Cardiac atrium fibroblast (primary cell): ENCODE data around the genes BCORL1, ZNF280C and HPRT1.

GRCh38 chrX:129553632-129554149 lies 13.6 kb downstream of the OCRL start:
- RAMPAGE, long total RNA, result no peak

- RAMPAGE, long total RNA, result no peak
Measured at GRCh38 chrX:129781045-129781782, 1.5 kb downstream of the SASH3 start.

- RAMPAGE, long total RNA, result no peak
Measured at GRCh38 chrX:129932038-129932618, 26.2 kb downstream of the UTP14A start.

DNA sequence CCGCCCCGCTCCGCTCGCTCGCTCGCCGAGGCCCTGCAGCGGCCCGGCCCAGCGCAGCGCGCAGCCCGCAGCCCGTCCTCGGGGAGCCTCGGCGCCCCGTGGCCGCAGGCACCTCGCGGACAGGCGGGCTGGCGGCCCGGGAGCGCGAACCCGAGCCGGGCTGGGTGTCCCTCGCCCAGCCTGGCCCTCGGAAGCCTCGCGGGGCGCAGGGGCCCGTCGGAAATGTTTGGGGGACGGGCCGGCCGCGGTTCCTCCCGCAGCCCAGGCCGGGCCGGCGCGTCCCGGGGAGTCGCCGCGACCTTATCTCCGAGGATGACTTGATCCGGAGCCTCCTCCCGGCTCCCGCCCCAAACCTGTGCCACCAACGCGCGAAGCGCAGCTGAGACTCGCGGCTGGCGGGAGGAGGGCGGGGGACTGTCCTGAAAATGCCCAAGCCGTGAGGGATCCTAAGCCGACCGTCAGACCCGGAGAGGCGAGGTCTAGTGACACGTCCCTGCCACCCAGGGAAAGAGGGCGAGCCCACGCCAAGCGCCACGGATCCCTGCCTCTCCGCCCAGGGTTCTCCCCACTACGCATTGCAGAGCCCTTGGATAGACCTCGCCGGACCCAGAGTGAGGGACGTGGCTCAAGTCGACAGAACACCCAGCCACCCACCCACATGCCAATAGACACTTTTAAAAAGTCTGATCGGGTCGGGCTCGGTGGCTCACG lies 26.8 kb downstream of the UTP14A start:
- RAMPAGE, long total RNA, result no peak

- RAMPAGE, long total RNA, result no peak
Measured at GRCh38 chrX:129981534-129983040, at the start of gene BCORL1. Gene BCORL1, plus strand, starts transcription at chrX:129982635.

GRCh38 chrX:130013854-130014623 lies 31.6 kb downstream of the BCORL1 start:
- RAMPAGE, long total RNA, result no peak

- RAMPAGE, long total RNA, result no peak
Measured at GRCh38 chrX:130098233-130098812, 12.0 kb downstream of the ELF4 start.

GRCh38 chrX:130105975-130106431 lies 4.3 kb downstream of the ELF4 start:
- RAMPAGE, long total RNA, result no peak

- RAMPAGE, long total RNA, result no peak
Measured at GRCh38 chrX:130124950-130125532, 14.7 kb upstream of the ELF4 start.

GRCh38 chrX:130267955-130269223 lies at the start of gene ZNF280C:
Gene ZNF280C, minus strand, starts transcription at chrX:130268899.
- RAMPAGE, long total RNA, result no peak

DNA sequence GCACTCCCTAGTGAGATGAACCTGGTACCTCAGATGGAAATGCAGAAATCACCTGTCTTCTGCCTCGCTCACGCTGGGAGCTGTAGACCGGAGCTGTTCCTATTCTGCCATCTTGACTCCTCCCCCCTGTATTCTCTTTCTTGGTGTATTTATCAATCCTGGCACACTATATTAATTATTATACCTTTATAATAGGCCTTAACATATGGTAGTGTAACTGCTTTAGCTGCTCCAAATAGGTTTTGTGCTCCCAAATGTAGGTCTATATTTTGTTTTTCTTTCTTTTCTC lies 100.0 kb downstream of the ARHGAP36 start:
- RAMPAGE, long total RNA, result no peak

DNA sequence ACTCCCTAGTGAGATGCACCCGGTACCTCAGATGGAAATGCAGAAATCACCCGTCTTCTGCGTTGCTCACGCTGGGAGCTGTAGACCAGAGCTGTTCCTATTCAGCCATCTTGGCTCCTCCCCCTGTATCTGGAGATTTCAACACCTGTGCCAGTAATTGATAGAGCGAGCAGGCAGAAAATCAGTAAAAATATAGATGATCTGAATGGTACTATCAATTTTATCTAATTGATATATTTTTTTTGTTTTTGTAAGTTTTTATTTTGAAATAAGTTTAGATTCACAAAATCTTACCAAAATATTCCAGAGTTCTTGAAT lies 95.1 kb upstream of the IGSF1 start:
- RAMPAGE, long total RNA, result no peak

DNA sequence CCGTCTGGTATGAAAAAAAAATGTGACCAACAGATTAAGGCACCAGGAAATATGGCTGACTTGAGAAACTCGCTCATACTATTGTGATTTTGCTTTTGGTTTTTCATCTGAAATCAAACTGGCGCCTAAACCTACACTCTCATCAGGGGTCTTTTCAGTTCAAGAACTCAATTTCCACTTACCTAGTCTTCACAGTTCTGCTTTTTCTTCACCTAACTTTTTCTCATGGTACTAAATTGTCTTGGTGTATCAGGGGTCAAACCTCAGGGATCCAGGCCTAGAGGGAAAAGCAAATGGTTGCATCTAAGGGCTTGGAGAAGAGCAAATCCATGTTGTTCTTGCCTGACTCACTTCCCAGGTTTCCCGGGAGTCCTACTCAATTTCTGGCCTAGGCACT lies 192.1 kb upstream of the STK26 start:
- RAMPAGE, long total RNA, result no peak

GRCh38 chrX:132281274-132281712 lies 62.0 kb upstream of the RAP2C start:
- RAMPAGE, long total RNA, result no peak

DNA sequence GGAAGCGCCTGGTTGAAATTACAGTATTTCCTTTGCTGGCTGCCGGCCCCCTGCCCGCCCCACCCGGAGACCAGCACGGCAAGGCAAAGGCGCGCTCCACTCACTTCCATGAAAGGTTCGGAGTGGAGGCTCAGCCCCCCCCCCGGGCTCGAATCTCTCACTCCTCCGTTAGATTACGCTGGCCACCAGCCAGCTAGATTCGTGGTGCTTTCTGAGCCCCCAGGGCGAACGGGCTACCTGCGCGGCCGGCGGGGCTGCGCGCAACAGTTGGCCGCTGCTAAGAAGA lies 1.8 kb downstream of the GPC4 start:
- RAMPAGE, long total RNA, result no peak

DNA sequence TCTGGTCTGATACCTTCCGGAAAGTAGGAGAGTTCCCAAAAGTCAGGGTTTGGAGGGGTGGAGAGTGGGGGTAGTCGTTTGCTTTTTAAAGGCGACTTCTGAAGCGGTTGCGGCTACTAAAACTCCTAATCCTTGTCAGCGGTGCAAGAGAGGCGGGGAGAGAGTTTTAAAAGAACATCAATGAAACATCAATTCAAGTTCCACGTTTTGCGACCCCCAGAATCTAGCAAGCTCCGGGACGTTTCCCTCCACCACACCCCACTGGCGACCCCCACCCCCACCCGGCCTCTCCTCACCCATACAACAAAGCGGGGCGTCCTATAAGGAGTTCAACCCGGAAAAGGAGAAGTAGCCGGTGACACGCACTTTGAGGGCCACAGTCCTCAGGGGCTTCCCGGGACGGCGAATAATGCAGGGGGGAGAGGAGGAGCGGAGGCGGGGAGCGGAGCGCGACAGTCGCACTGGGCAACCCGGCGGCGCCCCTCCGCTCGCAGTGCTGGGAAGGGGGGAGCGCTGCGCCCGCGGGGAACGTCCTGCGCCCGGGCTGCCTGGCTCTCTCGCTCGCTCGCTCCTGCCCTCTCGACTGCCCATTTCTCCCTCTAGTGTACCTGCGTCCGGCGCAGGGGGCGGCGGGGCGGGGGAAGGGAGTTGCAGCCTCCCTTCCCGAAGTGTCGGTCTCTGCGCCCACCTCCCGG lies 1.0 kb downstream of the GPC4 start:
- RAMPAGE, long total RNA, result no peak

DNA sequence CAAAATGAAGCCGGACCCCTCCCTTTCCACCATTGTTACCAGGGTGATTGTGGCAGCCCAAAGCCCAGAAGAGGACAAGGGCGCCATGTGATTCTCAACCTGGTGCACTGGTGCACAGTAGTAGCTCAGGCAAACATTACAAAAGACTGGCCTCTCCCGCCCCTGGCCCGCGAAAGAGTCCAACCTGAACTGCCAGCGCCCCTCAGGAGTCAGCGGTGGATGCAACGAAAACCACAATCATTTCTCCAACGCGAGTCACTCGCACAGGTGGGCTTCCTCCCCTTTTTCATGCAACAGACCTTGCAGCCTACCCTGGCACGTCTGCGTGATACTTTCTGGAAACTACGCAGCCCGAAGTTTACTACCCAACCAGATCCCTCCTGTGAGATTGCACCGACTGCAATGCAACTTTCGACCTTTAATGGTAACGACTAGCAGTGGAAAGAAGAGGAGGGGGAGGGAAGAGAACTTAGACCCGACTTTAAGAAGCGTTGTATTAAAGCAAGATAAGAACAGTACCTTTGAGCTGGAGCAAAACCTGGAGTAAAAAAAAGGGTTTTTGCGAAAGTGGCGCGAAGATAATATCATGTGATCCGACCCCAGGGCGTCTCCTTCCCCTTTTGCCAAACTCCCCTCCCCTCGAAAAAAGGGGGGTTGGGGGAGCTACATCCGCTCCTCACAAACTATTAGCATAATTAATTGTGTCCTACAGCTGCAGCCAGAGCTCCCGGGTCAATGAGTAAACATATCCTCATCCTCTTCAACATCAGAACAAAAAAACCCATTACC lies 63.3 kb upstream of the CCDC160 start:
- RAMPAGE, long total RNA, result no peak

DNA sequence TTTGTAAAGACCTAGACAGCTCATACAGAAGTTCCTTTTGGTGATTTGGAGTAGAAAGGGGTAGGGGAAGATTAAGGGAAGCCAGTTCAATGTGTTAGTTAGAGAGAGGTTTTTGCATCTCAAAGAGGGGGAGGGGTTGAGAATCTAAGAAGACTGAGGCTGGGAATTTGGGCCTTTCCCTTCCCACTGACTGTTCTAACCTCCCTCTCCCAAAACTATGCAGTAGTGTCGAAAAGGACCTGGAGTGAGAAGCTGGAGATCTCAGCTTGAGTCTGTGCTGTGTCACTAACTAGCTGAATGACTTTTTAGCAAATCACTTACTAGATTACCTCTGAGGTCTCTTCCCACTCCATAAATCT lies 55.7 kb upstream of the CCDC160 start:
- RAMPAGE, long total RNA, result no peak

- RAMPAGE, long total RNA, result no peak
Measured at GRCh38 chrX:134448119-134448417, 11.9 kb upstream of the HPRT1 start.

DNA sequence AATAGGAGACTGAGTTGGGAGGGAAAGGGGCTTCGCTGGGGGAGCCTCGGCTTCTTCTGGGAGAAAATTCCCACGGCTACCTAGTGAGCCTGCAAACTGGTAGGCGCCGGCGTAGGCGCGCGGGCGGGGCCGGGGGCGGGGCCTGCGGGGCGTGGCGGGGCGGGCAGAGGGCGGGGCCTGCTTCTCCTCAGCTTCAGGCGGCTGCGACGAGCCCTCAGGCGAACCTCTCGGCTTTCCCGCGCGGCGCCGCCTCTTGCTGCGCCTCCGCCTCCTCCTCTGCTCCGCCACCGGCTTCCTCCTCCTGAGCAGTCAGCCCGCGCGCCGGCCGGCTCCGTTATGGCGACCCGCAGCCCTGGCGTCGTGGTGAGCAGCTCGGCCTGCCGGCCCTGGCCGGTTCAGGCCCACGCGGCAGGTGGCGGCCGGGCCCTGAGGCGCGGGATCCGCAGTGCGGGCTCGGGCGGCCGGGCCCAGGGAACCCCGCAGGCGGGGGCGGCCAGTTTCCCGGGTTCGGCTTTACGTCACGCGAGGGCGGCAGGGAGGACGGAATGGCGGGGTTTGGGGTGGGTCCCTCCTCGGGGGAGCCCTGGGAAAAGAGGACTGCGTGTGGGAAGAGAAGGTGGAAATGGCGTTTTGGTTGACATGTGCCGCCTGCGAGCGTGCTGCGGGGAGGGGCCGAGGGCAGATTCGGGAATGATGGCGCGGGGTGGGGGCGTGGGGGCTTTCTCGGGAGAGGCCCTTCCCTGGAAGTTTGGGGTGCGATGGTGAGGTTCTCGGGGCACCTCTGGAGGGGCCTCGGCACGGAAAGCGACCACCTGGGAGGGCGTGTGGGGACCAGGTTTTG lies at the start of gene HPRT1:
TSS of gene HPRT1 (plus strand) at position 190 of the 841 bp plus-strand sequence.
- RAMPAGE, long total RNA, result start-site peak on the plus strand centred at position 250 of the sequence, 140 bp wide, 71 and 39 reads in 2 replicates